HT-29 (cell line): ENCODE measurements around the genes SLC22A2 and LPA.

- RAMPAGE, long total RNA, result no peak
Measured at GRCh38 chr6:160063807-160064607, 57.6 kb upstream of the SLC22A1 start.

DNA sequence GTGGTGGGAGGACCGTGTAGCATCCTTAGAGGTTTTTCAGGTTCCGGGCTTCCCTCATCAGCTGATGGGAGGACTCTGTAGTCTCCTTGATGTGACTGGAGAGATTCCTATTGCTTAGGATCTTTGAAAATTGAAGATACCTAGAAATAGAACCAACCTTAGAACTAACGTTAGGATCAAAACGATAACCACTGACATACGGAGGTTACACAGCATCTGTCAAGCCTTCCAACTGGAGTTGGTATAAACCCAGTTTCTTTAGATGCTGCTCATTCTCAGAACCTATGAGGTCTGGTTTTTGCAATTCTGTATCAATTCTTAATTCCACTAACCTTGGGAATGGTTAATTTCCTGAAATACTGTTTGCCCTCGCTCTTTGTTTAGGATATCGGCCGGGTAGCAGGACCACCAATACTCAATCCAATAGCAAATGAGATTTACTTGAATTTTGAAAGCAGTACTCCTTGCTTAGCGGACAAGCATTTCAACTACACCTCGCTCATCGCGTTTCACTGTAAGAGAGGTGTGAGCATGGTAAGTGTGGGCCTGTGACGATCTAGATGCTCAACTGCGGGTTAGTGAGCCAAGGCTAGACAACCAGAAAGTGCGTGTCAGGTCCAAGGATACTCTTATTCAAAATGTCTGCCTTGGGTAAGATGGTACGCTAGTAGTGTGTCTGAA is 46.0 kb upstream of the SLC22A1 start:
- RAMPAGE, long total RNA, result no peak

- RAMPAGE, long total RNA, result no peak
Measured at GRCh38 chr6:160096341-160096884, 25.2 kb upstream of the SLC22A1 start.

DNA sequence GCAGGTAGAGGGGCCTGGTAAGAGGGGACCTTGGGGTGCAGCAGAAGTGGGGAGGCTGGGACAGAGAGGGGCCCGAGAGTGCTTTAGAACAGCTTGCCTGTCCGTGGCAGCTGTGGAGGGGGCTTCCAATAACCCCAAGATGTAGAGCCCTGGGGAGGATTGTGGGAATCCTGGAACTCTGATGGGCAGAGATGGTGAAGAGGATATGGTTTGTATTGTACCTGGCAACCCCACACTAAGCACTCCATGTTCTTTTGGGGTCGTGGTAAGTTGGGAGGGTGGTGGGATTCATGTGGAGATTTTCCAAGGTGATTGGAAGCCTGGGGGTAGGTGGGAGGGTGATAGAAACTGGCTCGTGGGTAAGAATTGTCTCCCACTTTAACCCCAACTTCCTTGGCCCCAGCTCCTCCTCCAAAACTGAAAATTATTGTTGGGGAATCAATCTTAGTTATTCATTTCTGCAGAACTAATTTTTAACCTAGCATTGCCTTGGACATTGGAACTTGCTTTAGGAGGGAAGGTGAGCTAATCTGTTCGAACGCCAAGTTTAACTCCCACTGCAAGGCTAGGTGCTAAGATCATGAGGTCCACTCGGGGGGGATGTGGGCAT is 3.3 kb downstream of the SLC22A1 start:
- RAMPAGE, long total RNA, result no peak

DNA sequence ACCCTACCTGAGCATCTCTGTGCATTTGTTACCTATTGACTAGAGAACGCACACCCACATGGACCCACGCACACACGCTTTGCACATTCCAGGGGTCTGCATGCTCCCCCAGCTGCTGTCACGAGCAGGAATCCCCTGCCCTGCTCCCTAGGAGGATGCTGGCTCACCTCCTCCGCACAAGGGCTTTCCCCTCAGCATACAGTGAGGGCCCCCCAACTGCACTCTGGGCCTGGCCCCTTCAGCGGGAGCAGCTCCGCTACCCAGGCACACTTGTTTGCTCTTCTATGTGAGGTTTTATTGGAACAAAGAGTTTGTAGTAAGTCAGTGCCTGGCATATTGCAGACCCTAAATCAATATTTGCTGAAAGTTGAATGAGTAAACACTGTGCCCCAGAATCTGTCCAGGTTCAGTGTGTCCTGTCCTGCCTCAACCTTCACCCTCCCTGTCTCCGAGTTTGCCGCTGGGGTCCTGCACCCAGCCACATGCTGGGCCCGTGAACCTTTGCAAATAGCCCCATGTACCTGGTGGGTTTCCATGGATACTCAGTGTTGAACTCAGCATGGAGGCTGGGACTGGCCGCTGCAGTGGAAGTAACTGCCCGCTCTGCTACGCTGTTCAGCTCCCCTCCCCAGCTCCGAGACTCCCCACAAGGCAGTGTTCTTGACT is 15.6 kb downstream of the SLC22A1 start:
- RAMPAGE, long total RNA, result no peak

- RAMPAGE, long total RNA, result no peak
Measured at GRCh38 chr6:160258707-160259248, at the start of gene SLC22A2. SLC22A2 (minus strand) TSS chr6:160258821.

- RAMPAGE, long total RNA, result no peak
Measured at GRCh38 chr6:160507200-160507913, 156.7 kb downstream of the LPA start.

DNA sequence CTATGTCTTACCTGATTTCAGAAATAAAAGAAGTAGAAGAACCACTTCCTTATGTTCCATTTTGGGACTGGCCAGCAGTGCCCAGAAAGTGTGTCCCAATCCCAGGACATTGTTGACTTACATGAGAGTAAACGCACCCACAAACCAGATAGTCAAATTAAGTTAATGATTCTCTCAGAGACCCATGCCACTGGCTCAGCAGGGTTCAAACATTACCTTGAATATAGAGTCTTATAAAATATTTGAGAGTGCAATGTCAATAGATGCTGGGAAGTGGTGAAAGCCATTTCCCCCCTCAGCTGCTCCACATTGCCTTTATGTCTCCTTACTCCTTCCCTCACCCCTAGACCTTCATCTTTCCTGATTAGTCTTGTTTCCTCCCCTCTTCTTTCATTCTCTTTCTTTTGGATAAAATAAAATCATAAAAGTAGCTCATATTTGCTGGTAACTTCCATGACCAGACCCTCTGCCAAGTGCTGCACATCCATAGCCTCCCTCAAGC is at the start of gene LPA:
Gene LPA, minus strand, starts transcription at position 121 of the 502 bp plus-strand sequence.
- RAMPAGE, long total RNA, result no peak

DNA sequence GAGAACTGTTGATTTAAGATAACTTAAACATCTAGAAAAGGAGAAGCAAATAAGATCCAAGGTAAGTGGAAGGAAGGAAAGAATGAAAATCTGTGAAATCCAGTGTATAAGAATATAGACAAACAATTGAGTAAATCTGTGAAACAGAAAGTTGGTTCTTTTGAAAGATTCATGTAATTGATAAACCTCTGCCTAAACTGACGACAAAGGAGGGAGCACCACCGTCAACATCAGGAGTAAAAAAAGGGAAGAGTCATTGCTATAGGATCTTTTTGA is 24.7 kb downstream of the PLG start:
- RAMPAGE, long total RNA, result no peak

DNA sequence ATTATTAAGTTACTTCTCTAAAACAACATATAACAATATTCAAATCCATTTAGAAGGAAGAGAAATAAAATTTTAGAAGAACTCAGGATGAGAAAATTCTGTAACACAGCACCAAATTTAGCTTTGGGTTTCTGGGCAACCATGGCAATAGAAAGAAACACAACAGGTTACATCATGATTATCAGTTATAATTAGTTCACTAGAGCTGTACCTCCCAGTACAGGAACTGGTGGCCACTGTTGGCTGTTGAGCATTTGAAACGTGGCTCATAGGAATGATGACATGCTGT is 23.8 kb upstream of the MAP3K4 start:
- RAMPAGE, long total RNA, result no peak

DNA sequence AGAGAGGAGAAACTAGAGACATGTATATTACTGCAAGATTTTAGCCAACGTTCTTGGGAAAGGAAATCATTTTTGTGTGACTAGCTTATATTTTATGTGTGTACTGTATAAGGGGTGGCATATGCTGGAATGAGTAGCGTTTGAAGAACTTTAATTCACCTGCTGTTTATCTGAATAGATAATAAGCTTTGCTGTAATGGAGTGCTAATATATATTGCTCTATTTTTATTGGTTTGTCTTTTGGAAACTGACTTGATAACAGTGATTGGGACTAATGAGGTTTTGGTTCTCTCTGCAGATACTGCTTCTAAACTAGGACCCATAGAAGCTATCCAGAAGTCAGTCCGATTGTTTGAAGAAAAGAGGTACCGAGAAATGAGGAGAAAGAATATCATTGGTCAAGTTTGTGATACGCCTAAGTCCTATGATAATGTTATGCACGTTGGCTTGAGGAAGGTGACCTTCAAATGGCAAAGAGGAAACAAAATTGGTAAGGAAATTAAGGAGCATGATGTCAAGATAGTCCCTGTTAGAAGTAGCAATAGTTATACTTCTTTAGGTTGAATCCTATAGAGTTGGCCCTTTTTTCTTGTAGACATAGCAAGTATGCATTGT is 114.8 kb downstream of the MAP3K4 start:
- RAMPAGE, long total RNA, result no peak

GRCh38 chr6:161242862-161243845 is 30.7 kb downstream of the AGPAT4 start:
- RAMPAGE, long total RNA, result no peak

- RAMPAGE, long total RNA, result no peak
Measured at GRCh38 chr6:162055274-162055914, 672.2 kb downstream of the PRKN start.

DNA sequence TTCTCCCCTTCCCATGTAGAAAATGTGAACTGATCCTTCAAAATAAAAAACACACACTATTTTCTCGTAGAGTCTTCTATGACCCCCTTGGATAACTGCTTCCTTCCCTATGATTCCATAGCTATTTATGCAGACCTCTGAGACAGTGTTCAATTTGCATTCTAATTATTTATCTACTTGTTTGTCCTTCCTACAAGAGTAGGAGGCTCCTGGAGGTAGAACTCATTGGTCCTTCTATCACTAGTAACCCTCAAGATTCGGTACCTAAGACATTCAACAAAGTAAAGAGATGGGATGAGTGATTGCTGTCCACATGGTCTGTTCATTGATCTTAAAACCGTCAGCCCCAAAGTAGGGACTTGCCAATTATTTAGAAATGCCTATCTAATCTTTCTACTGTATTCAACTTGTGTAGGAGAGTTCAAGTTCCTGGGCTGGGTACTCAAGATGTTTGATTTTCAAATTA is 67.1 kb downstream of the PRKN start:
- RAMPAGE, long total RNA, result no peak

DNA sequence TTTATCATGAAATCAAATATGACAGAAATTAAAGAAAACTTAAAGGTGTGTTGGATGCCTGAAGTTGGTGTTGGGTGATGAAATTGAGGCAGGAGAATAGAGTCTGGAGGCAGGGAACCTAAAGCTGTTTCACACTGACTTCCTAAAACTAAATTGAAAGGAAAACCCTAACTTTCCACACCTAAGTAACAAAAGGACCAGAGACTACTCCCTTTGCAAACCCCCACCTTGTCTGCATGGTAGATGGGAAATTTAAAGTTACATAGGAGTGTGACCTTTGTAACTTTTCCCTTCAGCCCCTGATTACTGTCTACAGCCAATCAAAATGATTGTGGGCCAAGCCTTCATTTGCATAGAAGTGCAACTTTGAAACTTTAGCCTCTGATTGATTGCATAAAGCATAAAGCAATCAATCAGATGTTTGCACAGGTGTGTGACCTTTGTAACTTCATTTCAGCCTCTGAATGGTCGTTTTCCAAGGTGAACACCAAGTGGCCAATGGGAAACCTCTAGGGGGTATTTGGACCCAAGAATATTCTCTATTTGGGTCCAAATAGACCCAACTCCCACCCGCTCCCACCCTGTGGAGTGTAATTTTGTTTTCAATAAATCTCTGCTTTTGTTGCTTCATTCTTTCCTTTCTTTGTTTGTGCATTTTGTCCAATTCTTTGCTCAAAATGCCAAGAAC is 46.1 kb downstream of the PRKN start:
- RAMPAGE, long total RNA, result no peak

GRCh38 chr6:163249616-163249948 is 164.9 kb upstream of the QKI start:
- RAMPAGE, long total RNA, result no peak

DNA sequence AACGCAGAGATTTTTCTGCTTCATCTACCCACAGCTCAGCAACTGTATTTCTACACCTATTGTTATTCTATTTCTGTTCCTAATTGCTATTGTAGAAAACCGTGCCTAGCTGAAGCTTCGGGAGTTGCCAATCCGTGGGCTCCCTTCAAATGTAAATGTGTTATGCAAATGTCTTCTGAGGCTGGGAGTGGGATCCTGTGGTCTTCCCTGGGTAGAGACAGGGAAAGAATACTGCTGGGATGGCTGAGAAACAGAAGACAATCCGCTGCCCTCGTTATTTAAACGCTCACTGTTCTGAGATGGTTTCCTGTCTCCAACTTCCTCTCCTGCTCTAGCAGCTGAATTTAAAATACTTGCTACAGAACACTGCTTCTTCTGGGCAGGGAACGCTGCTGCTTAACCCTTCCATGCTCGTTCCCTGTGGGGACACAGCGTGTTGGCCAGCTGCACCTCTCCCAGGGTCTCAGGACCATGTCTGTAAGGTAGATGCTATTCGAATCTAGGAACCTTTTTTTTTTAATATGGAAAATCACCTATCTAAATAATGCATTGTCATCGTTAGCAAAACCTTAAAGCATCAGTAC is 154.0 kb upstream of the QKI start:
- RAMPAGE, long total RNA, result no peak

GRCh38 chr6:163263086-163263592 is 151.4 kb upstream of the QKI start:
- RAMPAGE, long total RNA, result no peak

DNA sequence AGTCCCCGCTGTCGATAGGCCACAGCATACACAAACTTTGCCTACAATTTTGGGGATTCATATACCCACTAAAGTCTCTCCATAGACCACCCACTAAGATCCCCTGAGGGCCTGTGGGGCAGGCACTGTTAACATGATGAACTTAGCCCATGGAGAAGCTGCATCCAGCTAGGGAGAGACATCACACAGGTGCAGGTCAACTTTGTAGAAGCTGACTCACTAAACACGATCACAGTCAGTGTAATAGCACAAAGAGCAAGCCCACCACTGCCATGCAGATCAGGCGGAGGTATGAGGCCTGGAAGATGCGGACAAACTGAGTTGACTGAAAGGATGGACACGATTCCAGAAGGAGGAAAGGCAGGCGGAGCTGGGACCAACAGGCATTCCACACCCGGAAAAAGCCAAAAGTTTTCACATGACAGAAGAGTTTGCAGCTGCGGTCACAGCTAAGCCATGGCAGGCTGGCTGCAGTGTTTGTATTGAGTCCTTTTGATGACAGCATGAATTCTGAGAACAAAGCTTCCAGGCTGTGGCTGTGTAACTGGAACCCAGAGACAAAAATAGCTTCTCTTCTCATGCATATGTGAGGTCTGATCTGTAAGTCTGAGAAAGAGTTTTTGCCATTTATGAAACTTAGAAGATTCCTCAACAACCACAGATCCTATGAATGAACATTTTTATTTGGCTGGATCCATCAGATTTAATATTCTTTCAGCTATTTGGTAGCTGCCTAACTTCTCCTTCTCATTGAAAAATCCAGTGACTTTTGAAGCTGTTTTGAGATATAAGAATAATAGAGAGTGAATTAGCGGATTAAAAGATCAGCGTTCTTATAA is 75.5 kb upstream of the QKI start:
- RAMPAGE, long total RNA, result no peak

DNA sequence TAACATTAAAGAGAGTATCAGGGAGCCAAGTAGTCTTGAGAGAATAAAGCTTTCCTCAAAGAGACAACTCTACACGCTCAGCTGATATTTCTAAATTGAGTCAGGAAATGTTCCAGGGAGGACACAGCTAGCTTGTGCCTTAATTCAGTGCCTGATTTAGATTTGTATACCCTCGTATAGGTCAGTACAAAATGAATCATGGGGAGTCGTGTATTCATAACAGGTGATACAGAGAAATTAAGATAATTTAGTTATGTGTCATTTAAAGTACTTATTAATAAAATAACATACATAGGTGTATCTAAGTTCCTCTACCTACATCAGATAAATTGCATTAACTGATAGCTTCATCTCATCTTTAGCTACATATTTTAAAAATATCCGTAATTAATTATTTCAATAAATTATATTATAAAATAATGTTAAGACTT is 74.9 kb upstream of the QKI start:
- RAMPAGE, long total RNA, result no peak